Myometrial cell (primary cell): ENCODE measurements around a stretch of chr15.

GRCh38 chr15:98794642-98795135, 146.3 kb downstream of the IGF1R start:
- RAMPAGE, long total RNA: no peak

GRCh38 chr15:98797988-98798792, 149.9 kb downstream of the IGF1R start:
- RAMPAGE, long total RNA: no peak

DNA sequence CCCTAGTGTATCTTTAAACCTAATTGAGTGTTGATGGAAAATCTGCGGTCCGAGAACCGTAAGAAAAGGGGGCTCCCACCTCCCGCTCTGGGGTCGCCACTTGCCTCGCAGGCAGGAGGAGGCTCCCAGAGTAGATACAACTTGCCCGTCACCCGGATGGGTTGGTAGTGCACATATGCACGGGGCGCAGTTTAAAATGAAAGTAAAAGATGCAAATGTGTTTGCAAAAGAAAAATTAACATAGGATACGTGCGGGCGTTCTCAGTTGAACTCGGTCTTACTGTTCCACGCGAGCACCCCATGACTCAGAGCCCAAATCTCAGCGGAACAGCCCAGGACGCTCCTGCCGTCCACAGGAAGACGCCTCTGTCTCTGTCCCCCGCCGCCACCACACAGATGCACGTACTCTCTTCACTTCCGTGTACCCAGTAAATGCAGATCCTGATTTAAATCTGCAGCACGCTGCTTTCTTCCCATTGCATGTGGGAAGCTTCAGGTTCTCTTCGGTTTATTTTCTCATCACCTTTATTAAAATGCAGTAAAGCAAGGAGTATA, 141.7 kb downstream of the PGPEP1L start:
- RAMPAGE, long total RNA: no peak

- RAMPAGE, long total RNA: no peak
Measured at GRCh38 chr15:98867343-98867962, 140.1 kb downstream of the PGPEP1L start.

DNA sequence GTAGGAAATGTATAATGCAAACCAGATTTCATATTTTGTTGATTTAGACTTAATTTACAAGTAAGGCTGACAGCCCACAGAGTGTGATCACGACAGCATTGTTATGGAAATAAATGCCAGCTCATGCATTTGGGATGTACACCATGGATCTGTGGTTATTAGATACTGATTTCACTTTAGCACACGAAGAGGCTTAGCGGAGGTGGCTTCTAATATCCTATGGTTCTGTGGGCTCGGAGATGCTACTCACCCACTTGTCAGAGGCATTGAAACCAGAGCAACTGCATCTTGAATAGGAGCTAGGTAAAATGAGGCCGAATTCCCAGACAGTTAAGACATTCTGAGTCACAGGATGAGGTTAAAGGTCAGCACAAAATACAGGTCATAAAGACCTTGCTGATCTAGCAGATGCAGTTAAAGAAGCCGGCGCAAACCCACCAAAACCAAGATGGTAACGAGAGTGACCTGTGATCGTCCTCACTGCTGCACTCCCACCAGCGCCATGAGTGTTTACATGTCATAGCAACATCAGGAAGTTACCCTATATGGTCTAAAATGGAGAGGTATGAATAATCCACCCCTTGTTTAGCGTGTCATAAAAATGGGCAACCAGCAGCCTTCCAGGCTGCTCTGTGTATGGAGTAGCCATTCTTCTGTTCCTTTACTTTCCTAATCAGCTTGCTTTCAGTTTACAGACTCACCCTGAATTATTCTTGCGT, 117.5 kb downstream of the PGPEP1L start:
- RAMPAGE, long total RNA: no peak

- RAMPAGE, long total RNA: no peak
Measured at GRCh38 chr15:98900289-98900984, 107.2 kb downstream of the PGPEP1L start.

- RAMPAGE, long total RNA: no peak
Measured at GRCh38 chr15:98946309-98947206, 61.0 kb downstream of the PGPEP1L start.

GRCh38 chr15:98953335-98953723, 54.3 kb downstream of the PGPEP1L start:
- RAMPAGE, long total RNA: no peak

DNA sequence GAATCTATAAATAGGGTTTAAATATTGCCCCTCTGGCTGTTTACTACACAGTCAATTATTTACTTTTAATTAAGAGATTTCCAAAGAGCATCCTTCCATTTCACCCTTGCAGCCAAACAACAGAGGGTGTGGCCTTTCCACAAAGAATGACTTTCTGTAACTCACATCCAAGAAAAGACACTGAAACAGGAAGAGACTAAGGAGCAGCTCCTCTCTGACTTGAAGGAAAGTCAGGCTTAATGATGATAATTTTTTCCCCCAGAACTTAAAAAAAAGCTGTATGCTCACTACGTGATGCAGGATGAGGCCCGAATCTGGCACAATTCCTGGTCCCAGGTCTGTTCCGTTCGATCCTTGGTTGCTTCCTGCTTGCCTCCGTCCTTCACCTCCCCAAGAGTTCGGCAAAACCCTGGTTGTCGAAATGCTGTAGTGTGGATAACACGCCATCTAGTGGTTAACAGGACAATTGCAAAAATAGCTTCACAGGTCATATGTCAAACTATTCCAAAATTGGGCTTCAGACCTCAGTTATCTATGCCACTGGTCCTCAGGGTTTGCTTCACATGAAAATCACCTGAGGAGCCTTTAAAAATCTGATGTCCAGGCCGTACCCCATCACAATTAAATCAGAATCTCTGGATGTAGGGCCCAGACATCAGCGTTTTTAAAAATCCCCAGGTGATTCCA, 28.3 kb upstream of the SYNM start:
- RAMPAGE, long total RNA: no peak

GRCh38 chr15:99106421-99107110, 1.7 kb downstream of the SYNM start:
- RAMPAGE, long total RNA: no peak

DNA sequence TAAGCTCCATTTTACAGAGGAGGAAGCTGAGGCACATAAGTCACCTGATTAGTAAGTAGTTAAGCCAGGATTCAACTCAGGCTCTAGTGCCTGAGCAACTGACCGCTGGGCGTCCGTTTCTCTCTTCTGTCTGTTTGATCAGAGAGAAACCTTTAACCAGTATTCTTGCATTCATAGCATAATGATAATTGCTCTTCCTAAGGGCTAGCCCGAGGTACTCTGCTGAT, 3.7 kb downstream of the SYNM start:
- RAMPAGE, long total RNA: no peak

GRCh38 chr15:99306110-99306373, 54.8 kb downstream of the LRRC28 start:
- RAMPAGE, long total RNA: no peak

DNA sequence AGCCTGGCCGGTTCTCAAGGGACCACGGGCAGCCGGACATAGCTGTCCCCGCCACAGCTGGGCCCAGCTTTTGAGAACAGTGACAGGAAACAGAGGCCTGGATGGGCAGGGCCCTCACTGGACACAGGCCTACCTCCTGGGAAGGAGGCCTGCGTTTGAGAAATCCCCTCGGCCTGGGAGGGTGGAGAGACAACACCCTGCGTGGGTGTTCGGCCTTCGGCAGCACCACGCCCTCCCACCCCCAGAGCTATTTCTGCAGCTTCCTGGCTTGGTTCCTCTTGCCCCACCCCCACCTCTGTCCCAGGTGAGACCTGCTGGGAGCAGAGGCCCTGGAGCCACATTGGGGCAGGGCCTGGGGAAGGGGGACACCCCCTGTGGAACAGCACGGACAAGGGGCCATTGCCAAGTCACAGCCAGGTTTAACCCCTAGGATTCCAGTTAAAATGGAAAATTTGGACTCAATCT, 132.4 kb upstream of the MEF2A start:
- RAMPAGE, long total RNA: no peak

- RAMPAGE, long total RNA: no peak
Measured at GRCh38 chr15:99452625-99453352, 113.0 kb upstream of the MEF2A start.

GRCh38 chr15:99564666-99565156, 1.1 kb upstream of the MEF2A start:
- RAMPAGE, long total RNA: no peak

DNA sequence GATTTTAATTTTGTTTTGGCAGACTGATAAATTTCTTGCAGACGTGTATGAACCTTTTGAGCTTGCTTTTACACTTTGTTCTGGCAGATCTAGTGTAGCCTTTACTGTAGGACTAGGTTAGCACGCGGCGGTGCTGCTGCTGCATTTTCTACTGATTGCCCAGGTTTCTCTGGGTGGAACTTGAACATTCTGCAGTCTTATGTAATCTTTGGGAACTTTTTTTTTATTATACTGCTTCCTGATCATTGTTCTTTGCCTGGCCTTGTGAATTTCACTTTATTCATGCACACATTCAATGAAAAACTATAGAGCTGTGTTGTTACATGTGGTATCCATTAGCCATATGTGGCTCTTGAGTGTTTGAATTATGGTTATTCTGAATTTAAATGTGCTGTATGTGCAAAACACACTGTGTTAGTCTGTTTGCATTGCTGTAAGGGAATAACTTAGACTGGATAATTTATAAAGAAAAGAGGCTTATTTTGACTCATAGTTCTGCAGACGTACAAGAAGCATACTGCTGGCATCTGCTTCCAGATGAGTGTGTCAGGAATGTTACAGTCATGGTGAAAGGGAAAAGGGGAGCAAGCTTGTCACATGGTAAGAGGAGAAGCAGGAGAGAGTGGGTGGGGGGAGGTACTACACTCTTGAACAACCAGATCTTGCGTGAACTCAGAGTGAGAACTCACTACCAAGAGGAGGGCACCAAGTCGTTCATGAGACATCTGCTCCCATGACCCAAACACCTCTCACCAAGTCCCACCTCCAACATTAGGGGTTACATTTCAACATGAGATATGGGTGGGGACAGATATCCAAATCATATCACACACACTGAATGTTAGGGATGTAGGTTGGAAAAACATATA, 26.5 kb downstream of the MEF2A start:
- RAMPAGE, long total RNA: no peak

DNA sequence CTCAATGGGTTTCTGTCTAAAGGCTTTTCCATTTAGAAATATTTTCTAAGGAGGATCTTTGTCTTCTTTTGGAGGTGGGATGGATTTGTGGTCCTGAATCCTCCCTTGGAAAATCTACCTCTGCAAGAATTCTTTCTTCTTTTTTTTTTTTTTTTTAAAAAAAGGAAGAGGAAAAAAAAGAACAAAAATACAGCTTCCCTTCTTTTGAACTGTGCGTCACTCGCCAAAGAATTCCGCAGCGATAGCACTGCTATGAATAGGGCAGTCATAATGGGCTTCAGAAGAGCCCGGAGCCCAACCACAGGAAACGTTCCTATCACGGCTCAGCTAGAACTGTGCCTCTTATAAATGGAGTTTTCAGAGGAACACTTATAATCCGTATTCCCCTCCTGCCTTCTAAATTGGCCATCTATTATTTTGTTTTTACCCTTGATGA, 227.7 kb downstream of the ADAMTS17 start:
- RAMPAGE, long total RNA: no peak

GRCh38 chr15:100116377-100117341, 225.1 kb downstream of the ADAMTS17 start:
- RAMPAGE, long total RNA: no peak

DNA sequence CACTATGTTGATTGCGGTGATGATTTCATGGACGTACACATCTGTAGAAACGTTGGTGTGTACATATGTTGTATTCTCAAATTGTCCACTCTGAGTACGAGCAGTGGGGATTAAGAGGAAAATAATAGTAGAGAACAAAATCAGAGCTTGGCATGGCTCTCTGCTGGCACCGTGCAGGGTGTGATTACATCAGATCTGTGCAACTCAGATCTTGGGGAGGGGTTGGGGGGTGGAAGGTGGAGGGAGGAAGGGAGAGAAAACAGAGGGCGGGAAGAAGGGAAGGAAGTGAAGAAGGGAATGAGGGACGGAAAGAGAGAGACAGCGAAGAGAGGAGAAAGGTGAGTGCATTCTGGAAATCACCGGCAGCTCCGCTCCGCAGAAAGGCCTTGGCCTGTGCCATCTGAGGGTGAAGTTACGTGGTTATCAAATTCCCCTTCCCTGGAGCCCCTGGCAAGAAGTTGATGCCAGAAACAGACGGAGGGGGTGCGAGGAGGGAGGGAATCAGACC, 30.9 kb upstream of the ADAMTS17 start:
- RAMPAGE, long total RNA: no peak

GRCh38 chr15:100596680-100597347, 5.2 kb downstream of the LINS1 start:
- RAMPAGE, long total RNA: no peak